Penis (tissue), 1 donor: ENCODE data around the gene STK31.

DNA sequence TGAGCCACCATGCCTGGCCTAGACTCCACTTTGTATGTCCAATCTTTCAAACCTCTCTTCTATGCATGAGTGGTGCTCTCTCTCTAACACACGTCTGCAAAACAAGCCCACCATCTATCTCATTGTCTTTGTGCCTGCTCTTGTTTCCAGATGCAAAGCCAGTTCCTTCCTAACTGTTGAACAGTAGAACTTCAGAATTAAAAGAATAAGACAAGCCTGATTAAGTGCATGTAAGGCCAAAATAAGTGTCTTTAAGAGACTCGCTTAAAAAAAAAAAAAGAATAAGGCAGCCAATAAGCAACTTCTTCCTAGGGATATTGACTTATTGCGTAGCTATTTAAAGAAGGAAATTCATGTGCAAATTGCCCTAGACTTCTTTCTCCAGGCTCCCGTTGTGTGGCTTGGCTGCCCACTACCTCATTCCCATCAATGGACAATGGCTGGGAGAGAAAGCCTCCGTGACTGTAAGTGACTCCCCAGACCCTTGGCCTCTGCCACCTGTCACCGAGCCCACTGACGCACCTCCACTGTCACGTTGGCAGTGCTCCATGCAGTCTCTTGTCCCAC lies 89.4 kb upstream of the STEAP1B start:
- PRO-cap, result no peak

- PRO-cap, result no peak
These were observed 61.7 kb upstream of the IL6 start for GRCh38 chr7:22664990-22665942.

- PRO-cap, result no peak
These were observed 37.4 kb upstream of the TOMM7 start for GRCh38 chr7:22859588-22860858.

- PRO-cap, result no peak
These were observed 31.9 kb downstream of the NUP42 start for GRCh38 chr7:23213689-23214242.

DNA sequence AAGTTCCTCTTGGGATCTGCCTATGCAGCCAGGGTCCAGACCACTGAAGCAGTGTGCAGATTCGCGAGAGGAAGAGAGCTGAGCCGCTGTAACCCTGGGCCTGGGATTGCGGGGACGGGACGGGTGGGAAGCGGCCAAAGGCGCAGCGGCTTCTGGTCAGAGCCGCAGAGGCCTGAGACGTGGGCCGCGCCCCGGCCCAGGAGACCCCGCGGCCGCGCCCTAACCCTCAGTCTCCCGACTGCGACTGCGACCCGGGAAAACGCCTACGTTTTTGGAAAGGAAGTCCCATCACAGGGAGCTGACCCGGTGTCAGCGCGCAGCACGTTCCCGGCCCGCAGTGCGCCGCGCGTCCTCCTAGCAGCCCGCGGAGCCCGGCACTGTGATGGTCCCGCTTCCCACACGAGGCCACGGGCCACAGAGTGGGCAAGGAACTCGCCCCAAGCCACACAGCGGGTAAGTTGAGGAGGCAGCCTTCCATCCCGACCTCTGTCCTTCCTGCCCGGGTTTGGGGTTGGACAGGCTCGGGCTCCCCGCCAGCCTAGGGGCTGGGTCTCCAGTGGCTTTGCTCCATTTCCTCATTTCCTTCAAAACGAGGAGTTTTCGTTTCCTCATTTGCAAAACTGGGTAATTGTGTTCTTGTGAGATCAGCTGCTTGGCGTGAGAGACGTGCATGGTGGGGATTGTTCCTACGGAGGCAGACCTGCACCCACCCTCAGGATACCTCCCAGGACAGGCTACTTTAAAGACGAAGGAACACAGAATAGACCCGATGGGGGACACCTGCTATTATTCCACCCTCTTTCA lies 1.2 kb downstream of the GPNMB start:
- PRO-cap, result bidirectional peak, plus-strand start at position 324 of the sequence, minus-strand start at position 242 of the sequence; unidirectional peak, minus-strand start at position 379 of the sequence

- PRO-cap, result no peak
These were observed 30.4 kb upstream of the IGF2BP3 start for GRCh38 chr7:23500703-23501108.

GRCh38 chr7:23709942-23710615 lies at the start of gene STK31:
Gene STK31, plus strand, starts transcription at chr7:23710219.
- PRO-cap, result no peak

- PRO-cap, result no peak
These were observed 134.8 kb downstream of the STK31 start for GRCh38 chr7:23844792-23845198.

GRCh38 chr7:24595425-24596211 lies 22.4 kb downstream of the PALS2 start:
- PRO-cap, result no peak

DNA sequence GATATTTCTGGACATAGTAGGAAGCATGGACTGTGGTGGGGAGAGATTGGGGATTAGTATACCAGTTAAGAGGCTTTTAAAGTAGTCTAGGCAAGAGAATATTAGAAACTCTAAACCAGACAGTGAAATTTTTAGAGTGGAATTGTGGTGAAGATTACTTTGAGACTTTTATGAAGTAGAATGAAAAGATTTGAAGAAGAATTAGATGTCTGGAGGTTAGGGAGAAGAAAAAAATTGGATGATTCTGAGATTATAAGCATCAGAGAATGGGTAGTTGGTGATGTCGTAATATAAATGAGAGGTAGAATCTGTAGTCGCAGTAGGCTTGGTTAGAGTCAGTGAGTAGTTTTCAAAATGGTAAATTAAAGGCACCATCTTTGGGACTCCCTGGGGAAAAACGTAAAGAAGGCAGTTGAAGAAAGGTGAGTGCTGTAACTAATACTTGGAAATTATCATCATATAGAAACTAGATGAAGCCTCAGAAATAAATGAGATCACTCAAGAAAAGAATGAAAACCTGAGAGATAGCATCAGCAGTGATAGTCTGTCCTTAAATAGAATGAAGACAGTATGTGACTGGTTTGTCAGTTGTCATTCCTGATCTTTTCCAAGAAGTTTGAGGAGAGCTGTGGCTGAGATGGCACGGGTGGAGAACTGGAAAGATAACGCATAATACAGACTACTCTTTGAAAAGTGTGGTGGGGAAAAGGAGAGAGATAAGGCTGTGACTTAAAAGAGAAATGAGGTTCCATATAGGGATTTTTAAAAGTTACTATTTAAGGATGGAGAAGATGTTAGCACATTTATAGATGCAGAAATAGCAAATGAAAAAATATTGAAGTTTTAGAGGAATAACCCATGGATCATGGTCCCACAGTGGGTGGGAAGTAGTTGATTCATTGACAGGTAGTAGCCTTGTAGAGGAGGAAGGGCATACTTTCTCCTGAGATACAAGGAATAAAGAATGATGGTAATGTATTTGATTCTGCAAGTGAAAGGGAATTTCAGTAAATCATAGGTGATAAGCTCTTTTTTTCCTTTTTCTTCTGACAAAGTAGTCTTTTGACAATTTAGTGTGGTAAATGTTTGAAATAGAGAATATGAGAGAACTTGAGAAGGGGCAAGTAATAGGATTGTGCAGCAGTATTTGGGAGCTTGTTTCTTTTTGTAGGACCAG lies 23.9 kb downstream of the PALS2 start:
- PRO-cap, result no peak

- PRO-cap, result no peak
These were observed 30.8 kb downstream of the PALS2 start for GRCh38 chr7:24603773-24604665.

DNA sequence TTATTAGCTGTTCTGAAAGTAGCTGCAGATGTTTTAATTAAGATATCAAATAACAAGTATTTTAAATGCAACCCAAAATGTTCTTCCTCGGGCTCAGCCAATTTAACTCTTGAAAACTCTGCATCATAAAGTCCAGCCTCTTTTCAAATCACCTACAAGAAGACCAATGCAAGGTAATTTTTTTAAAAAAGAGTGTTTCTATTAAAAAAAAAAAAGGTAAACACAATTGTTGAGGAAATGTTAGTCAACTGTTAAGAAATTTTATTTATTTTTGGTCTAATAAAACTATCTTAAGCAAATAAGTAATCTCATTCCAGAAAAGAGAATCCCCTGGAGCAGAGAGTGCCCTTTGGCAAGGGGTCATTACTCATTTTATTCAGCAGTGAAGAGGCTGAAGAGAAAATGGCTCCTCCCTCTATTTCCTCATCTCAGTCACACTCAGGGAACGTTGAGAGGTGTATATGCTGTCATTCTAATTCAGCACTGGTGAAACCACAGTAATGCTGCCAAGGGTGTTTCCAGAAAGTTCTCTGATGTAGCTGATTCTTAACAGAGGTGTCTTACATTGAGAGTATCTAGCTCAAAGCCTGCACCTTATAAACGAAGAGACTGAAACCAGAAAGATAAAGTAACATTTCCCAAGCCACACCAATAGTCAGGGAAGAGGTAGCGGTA lies 63.5 kb upstream of the GSDME start:
- PRO-cap, result no peak

DNA sequence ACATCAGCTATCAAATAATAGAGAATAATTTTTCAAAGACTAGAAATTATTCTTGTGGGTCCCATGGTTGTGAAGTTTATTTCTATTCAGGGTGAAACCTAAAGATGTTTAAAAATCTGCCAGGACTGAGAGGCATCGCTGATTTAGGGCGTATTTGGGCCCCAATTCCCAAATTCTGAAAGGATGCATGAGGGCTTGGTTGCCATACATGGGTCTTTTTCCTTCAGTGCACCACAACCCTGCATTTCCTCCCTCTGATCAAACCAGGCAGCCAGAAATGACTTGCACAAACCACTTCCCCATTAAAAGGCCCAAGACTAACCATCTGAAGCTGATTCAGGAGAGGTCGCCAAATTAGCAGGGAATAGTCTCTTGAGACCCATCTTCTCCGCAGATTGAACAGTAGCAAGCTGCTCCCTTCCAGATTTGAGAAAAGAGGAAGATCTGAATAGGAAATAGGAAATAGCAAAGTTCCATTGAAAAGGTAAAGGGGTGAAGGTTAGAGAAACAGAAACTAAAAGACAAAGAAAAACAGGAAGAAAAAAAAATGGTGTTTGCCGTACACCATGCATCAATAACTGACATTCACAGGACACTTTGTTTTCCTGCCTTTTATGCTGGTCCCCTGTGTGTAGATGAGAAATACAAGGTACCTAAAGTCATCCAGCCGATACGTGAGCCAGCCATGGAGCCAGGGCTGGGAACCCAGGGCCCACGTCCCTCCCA lies 268.2 kb upstream of the NPVF start:
- PRO-cap, result no peak

DNA sequence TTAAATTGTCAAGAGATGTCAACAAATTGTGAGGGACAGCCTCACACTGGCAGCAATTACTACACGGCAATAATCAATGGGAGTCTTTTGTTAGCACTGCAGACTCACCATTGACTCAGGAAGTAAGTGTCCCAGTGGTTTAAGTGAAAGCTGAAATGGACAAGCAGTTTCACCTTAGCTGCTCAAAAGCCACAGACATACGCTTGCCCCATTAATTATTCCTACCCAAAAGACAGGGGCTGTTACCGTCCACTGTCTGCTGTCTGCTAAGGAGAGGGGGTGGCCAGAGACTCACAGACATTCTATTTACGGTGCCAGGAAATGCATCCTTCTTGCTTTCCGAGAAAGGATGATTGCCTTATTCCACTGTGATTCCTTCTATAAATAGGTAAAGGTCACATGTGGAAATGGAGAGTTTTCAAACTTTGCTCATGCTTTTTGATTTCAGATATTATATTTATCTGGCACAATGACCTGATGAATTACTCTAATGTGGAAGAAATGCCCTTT lies 309.7 kb upstream of the NFE2L3 start:
- PRO-cap, result no peak

DNA sequence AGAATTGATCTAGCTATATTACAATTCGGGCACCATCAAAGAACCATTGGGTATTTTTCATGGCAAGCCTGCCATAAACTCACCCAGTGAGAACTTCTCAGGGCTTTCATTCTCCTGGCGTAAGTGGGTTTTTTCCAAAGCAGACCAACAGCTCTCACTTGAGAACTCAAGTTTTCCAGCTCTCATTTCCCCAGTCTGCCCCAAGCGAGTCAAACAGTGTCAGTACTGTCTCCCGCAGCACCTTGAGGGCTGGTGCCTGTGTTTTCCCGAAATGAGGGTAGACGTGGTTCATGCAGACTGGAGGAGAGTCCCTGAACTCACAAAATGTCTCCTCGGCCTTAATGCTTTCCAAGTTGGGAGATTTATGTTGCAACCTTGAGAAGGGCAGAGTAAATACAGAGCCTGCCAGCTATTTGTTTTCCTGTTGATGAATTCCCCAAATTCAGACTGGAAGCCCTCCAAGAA lies 254.9 kb upstream of the NFE2L3 start:
- PRO-cap, result no peak

GRCh38 chr7:25988999-25989675 lies 162.9 kb upstream of the NFE2L3 start:
- PRO-cap, result no peak

GRCh38 chr7:26187078-26187732 lies 13.3 kb downstream of the HNRNPA2B1 start:
- PRO-cap, result no peak

GRCh38 chr7:26194755-26195604 lies 5.6 kb downstream of the HNRNPA2B1 start:
- PRO-cap, result no peak

GRCh38 chr7:26198076-26198492 lies 2.5 kb downstream of the HNRNPA2B1 start:
- PRO-cap, result no peak

DNA sequence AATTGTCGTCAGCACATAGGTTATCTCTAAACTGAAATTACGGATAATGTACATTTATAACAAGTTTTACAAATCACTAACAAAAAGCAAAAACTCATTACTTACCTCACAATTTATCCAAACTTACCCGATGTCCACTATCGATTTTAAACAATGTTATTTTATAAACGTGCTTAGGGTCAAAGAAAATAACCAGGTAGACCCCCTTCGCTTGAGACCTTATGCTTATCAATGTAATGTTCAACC lies 1.5 kb downstream of the HNRNPA2B1 start:
- PRO-cap, result no peak